Fallopian tube (tissue), 1 donor: ENCODE measurements around the genes PAICS and SPINK2.

GRCh38 chr4:53591999-53592553 lies 790 bp upstream of the LNX1 start:
- PRO-cap, result no peak

GRCh38 chr4:54026732-54027345 lies 37.6 kb downstream of the CHIC2 start:
- PRO-cap, result no peak

DNA sequence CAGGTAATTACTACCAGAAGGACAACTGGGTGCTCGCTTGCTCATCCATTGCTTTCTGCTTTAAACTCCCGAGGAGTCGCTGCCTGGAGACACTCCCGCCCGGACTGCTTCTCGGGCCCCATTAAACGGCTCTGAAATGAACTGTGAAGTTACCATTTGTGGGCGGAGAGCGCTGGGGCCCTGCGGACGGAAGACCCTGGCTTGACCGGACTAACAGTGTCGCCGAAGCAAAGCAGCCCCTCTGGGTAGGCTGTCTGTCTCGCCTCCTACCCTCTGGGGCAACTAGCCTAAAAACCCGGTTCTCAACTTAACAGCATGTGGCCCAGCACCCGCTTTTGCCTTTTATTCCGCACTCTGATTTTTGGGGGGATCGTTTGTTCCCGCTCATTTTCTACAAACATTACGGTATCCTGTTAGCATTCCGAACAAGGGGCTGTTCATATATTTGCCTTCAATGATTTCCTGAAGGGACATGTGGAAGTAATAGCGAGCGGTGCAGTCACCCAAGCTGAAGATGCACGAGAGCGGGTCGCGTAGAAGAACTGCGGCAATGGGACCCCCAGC lies 1.7 kb upstream of the PDGFRA start:
- PRO-cap, result unidirectional peak, minus-strand start at position 123 of the sequence; bidirectional peak, plus-strand start at position 471 of the sequence, minus-strand start at position 284 of the sequence

DNA sequence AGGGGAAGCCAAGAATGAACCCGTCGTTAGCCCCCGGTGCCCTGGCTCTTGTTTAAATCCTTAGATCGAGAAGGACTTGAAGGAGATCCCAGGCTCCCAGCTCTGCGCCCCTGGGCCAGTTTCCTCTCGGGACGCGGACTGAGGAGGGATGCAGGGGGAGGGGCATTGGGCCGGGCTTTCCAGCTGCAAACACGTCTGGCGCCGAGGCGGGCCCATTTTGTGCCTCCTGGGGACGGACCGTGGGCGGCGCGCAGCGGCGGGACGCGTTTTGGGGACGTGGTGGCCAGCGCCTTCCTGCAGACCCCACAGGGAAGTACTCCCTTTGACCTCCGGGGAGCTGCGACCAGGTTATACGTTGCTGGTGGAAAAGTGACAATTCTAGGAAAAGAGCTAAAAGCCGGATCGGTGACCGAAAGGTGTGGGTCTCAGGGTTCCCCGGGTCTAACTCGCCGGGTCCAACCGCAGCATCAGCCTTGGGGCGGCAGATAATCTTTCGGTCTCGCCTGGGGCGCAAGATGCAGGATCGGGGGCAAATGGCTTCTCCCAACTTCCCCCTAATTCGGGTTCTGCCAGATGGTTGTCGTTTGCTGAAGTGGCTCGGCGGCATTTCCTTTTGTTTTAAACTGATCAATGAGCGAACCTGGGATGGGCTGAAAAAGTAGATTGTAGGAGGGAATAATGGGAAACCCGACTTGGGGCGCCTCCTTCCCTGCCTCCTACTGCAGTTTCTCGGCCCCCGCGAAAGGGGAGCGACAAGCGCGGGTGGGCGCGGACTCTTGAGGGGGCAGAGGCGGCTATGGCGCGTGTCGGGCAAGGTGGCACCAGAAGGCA lies 2.9 kb downstream of the PDGFRA start:
- PRO-cap, result bidirectional peak, plus-strand start at position 215 of the sequence, minus-strand start at position 112 of the sequence

DNA sequence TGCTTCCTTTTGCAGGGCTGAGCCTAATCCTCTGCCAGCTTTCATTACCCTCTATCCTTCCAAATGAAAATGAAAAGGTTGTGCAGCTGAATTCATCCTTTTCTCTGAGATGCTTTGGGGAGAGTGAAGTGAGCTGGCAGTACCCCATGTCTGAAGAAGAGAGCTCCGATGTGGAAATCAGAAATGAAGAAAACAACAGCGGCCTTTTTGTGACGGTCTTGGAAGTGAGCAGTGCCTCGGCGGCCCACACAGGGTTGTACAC lies 31.9 kb downstream of the PDGFRA start:
- PRO-cap, result no peak

GRCh38 chr4:54325894-54326093 lies 96.7 kb downstream of the PDGFRA start:
- PRO-cap, result no peak

DNA sequence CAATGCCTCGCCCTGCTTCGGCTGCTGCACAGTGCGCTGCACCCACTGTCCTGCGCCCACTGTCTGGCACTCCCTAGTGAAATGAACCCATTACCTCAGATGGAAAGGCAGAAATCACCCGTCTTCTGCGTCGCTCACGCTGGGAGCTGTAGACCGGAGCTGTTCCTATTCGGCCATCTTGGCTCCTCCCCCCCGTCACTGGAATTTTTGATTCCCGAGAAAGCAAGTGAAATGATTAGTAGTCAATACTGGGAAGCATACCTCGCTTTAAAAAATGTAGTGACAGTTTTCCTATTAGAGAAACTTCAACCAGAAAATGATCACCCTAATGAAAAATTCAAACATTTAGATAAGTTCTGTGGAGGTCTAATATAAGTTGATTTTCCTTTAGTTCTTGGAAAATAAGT lies 122.9 kb upstream of the KIT start:
- PRO-cap, result no peak

DNA sequence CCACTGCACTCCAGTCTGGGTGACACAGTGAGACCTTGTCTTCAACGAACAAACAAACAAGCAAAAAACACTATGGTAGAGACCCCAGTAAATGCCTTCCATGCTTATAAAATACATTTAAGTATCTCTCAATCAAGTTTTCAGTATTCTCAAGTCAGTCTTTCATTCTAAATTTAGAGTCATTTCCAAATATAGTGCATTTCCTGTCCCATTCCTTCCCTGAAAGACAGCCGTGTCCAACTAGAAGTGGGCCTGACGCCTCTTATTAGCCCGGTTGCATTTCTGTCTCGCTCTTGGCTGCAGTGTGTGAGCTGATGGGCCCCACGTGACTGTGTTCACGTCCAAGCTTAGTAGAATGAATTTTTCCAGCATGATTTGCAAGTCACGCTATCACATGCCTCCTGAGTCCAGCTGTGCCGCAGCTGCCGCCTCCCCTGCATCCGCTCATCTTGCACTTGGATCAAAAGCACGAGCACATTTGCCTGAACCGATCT lies 126.2 kb downstream of the KIT start:
- PRO-cap, result no peak

DNA sequence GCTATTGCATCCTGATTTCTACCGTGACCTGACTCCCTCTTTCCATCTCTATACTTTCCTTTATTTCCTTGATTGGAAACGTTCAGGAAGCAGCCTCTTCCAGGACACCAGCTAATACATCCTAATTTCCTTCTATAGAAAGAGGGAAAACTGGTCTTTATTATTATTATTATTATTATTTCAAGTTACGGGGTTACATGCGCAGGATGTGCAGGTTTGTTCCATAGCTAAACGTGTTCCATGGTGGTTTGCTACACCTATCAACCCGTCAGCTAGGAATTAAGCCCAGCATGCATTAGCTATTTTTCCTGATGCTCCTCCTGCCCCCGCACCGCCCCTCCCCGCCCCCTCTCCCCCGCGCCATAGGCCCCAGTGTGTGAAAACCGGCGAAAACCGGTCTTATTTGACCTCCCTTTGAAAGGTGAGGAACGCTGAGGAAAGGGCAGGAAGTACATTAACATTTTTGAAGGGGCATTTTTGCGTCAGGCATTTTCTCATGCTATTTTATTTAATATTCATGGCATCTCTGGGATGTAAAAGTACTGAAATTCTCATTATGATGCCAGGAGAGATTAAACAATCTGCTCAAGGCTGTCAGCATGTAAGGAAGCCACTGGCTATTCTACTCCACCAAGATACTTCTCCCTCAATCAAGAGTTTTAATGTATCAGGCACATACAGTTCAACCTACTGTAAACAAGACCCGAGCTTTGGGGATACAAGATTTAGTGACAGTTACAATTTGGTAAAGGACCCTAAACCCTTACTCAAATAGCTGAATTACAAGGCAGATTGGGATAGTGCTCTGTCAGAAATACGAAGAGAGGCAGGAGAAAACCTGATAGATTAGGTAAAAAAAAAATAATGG lies 1.1 kb upstream of the NMU start:
- PRO-cap, result no peak

DNA sequence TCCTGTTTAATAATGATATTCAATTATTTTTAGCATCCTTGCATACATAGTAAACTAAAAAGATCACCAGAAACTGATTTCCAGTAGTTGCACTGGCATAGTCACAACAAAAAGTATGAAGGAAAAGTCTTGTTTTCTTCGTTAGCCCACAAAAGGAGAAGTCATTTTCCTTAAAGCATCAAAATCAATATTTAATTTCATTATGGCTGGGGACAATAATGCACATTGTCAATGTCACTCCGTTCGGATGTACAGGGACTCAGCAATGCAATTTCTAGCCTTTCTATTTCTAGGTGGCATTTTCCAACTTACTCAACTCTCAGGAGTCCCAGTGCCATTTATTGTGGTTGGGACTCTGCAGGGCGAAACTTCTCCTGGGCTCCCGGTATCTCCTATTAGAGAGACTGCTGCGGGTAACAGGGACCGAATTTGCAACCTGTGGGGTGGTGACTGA lies 562 bp upstream of the CRACD start:
- PRO-cap, result unidirectional peak, plus-strand start at position 337 of the sequence

DNA sequence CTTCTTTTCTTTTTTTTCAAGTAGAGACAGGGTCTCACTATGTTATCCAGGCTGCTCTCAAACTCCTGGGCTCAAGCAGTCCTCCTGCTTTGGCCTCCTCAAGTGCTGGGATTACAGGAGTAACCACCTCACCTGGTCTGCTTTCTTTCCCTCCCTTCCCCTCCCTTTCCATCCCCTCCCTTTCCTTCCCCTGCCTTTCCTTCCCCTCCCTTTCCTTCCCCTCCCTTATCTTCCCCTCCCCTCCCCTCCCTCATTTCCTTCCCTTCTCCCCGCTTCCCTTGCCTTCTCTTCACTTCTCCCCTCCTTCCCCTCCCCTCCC lies 169.1 kb downstream of the AASDH start:
- PRO-cap, result no peak

GRCh38 chr4:56414106-56414463 lies 21.3 kb downstream of the PPAT start:
- PRO-cap, result no peak

GRCh38 chr4:56435892-56436586 lies at the start of gene PAICS:
TSS of gene PAICS (plus strand) at chr4:56436260.
- PRO-cap, result bidirectional peak, plus-strand start at chr4:56436260, minus-strand start at chr4:56436139

DNA sequence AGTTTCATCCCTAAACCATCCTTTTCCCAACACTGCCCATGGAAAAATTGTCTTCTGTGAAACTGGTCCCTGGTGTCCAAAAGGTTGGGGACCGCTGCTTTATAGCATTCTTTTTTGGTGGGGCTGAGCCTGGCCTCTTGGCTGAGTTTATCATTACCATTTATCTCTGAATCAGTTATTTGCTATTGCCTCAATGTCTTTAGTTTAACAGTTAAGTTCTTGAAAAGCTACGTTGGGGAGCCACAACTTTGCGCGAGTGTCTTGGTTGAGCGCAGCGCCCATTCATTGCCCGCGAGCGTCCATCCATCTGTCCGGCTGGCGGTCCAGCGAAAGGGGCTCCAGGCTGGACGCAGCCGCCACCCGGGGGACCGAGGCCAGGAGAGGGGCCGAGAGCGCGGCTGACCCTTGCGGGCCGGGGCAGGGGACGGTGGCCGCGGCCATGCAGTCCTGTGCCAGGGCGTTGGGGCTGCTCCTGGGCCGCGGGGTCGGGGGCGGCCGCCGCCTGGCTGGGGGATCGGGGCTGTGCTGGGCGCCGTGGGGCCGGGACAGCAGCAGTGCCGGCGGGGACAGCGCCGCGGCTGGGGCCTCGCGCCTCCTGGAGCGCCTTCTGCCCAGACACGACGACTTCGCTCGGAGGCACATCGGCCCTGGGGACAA lies 61.9 kb downstream of the THEGL start:
- PRO-cap, result no peak

GRCh38 chr4:56755901-56756428 lies 65.5 kb downstream of the SPINK2 start:
- PRO-cap, result no peak

GRCh38 chr4:56762989-56763332 lies 58.5 kb downstream of the SPINK2 start:
- PRO-cap, result no peak

- PRO-cap, result unidirectional peak, minus-strand start at chr4:56821685
Measured at GRCh38 chr4:56821193-56821920, at the start of gene SPINK2. TSS of gene SPINK2 (minus strand) at chr4:56821701.

GRCh38 chr4:56908397-56909478 lies 1.0 kb downstream of the REST start:
- PRO-cap, result bidirectional peak, plus-strand start at chr4:56908961, minus-strand start at chr4:56908854

GRCh38 chr4:56930818-56931846 lies 23.4 kb downstream of the REST start:
- PRO-cap, result no peak

DNA sequence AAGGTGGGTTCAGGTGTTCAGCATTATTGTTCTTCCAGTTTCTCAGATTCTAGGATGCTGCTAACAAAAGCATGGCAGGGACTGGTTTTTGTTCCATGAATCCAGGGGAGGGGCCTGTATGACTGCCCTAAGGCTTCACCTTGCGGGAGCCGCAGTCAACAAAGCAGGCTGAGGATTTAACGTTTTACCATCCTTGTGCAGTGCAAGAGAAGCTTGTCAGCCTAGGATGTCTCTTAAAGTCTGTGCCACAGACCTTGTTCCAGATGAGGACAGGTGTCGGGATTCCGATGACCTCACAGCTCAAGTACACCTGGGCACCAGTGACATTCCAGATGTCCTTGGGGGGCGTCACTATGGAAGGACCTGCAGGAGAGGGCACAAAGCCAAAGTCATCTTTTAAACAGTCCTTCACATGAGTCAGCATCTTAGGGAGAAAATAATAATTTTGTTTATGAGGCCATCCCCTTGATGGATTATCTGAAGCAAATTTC lies 61.9 kb downstream of the POLR2B start:
- PRO-cap, result no peak